ENCODE measurements around the genes MAP7D2, PHEX and SAT1.

GRCh38 chrX:18934889-18935324, 49.0 kb downstream of the PHKA2 start:
CAGE:
- cytosol, long polyA minus RNA: no peak
- cytosol, long polyA plus RNA: no peak
- long polyA plus RNA: no peak
- nucleus, long polyA minus RNA: no peak
- nucleus, long polyA plus RNA: no peak

CAGE:
- cytosol, long polyA minus RNA: no peak
- cytosol, long polyA plus RNA: no peak
- long polyA plus RNA: no peak
- nucleus, long polyA minus RNA: no peak
- nucleus, long polyA plus RNA: no peak
Observed at GRCh38 chrX:19946197-19946510, 44.7 kb downstream of the BCLAF3 start.

DNA sequence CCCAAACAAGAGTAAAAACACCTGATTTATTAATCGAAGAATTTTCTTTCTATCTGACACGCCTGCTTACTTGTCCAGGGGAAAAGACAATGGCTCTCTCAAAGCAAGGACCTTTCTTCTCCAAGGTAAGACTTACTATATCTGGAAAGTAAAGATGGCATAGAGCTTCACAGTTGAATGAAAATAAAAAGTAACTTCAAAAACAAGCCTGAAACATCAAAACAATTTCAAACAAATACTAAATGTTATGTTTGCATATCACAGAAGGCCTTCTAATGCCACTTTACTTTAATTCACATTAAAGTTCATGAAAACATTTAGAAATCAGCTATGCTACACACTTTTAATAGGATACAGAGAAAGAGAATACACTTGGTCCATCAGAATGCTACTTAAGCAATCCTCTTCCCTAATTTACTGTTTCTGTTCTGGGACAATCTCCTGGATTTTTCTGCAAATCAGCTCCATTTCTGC, 36.8 kb downstream of the BCLAF3 start:
CAGE:
- cytosol, long polyA minus RNA: no peak
- cytosol, long polyA plus RNA: no peak
- long polyA plus RNA: no peak
- nucleus, long polyA minus RNA: no peak
- nucleus, long polyA plus RNA: no peak

DNA sequence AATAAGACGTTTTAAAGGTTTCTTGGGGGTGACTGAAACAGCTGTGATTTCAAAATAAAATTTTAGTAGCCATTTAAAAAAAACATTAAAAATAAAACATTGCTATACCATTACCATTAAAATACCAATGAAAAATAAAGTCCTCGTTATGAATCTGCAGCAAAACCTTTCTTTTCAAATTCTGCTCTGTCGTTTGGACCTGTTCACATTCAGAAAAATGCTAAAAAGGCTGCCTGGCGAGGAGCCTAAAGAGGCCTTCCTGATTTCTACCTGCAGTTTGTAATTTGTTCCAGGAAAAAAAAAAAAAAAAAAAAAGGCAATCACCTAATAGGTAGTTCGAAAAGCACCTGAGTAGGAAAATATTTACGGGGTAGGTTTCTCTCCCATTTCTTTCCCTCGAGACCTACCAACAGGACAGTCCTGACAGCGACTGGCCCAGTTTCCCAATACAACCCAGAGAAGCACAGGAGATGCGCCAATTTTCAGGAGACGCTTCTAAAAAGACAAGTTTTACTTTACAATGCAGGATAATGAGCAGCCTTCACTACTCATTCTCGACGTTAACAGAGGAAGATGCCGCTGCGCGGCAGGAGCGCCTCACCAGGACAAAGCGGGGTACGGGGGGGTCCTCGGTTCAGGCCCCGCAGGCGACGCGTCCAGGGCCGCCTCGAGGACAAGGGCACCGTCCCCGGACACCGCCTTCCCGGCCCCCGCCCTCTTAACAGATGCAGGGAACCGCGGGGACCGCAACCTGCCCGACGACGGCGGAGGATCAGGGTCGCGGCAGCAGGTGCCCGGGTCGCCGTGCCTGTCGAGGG, 803 bp downstream of the BCLAF3 start:
CAGE:
- cytosol, long polyA minus RNA: no peak
- cytosol, long polyA plus RNA: no peak
- long polyA plus RNA: no peak
- nucleus, long polyA minus RNA: no peak
- nucleus, long polyA plus RNA: no peak

GRCh38 chrX:20061256-20061781, 55.4 kb downstream of the MAP7D2 start:
CAGE:
- cytosol, long polyA minus RNA: no peak
- cytosol, long polyA plus RNA: no peak
- long polyA plus RNA: no peak
- nucleus, long polyA minus RNA: no peak
- nucleus, long polyA plus RNA: no peak

CAGE:
- cytosol, long polyA minus RNA: no peak
- cytosol, long polyA plus RNA: no peak
- long polyA plus RNA: no peak
- nucleus, long polyA minus RNA: no peak
- nucleus, long polyA plus RNA: no peak
Observed at GRCh38 chrX:20116447-20117245, at the start of gene MAP7D2. Gene MAP7D2 (minus strand): TSS chrX:20116907.

DNA sequence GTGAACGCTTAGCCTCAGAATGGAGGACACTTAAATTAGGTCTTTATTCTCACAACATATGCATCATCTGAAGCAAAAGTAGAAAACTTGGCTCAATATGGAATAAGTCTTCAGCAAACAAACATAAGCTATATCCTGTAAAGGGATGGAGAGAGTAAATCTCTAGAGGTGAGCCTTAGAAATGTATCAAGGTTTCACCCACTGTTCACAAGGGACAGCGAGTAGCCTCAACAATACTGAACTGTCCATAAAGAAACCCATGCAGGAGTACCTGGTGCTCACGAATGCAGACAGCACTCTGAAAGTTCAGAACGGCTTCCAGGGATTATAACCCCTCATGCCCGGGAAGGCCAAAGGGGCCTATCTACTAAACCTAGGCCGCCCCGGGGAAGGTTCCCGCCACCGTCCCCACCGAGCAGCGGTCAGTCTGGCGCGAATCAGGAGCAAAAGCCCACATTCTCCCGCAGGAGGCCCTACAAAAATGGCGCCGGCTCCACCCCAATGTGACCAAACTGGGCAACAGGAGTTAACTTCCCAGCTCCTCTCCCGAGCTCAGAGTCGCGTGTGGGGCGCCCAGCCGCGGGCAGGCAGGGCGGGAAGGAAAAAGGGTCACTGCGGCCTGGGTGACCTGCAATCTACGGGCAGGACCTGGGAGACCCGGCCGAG, 580 bp downstream of the EIF1AX start:
CAGE:
- cytosol, long polyA minus RNA: no peak
- cytosol, long polyA plus RNA: no peak
- long polyA plus RNA: no peak
- nucleus, long polyA minus RNA: no peak
- nucleus, long polyA plus RNA: no peak

DNA sequence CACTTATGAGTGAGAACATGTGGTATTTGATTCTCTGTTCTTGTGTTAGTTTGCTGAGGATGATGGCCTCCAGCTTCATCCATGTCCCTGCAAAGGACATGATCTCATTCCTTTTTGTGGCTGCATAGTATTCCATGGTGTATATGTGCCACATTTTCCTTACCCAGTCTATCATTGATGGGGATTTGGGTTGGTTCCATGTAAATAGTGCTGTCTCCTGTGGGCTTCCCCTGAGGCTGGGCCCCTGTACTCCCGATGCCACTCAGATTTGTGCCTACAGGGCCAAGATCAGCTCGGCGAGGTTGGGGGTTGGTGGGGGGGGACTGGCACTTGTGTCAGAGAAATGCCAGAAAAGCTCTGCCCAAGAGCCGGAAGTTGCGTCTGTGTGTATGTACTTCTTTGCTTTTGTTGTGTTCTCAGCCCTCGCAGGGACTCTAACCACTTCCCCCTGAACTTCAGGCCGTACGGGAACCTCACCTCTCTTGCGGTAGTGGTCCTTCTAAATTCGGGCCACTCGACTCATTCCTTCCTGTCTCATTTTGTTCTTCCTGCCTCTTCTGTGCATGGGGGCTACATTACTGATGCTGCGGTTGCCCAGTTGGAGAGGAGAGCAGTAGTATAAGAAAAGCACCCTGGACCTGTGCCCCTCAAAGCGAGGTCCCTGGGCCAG, 146.1 kb upstream of the RPS6KA3 start:
CAGE:
- cytosol, long polyA minus RNA: no peak
- cytosol, long polyA plus RNA: no peak
- long polyA plus RNA: no peak
- nucleus, long polyA minus RNA: no peak
- nucleus, long polyA plus RNA: no peak

DNA sequence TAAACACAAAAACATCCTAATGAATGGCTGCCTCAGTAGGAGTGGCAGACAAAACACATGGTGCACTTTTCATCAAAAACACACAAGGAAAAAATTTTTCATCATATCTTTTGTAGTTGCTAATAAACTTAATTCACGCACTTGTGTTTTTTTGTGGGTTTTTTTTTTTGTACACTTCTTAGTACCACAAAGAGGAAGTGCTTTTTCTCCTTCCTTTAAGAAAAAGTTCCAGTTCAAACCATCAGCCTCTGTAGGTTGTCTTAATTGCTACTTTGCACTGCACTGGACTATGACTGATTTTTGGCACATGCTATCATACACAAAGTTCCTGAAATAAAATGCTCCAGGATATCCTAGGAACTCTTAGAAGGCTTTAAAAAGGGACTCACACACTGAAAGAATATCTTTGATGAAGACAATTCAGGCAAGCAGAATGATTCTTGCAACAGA, at the start of gene PHEX:
Gene PHEX (plus strand): TSS at position 263 of the 450 bp plus-strand sequence.
CAGE:
- cytosol, long polyA minus RNA: no peak
- cytosol, long polyA plus RNA: no peak
- long polyA plus RNA: no peak
- nucleus, long polyA minus RNA: no peak
- nucleus, long polyA plus RNA: no peak

DNA sequence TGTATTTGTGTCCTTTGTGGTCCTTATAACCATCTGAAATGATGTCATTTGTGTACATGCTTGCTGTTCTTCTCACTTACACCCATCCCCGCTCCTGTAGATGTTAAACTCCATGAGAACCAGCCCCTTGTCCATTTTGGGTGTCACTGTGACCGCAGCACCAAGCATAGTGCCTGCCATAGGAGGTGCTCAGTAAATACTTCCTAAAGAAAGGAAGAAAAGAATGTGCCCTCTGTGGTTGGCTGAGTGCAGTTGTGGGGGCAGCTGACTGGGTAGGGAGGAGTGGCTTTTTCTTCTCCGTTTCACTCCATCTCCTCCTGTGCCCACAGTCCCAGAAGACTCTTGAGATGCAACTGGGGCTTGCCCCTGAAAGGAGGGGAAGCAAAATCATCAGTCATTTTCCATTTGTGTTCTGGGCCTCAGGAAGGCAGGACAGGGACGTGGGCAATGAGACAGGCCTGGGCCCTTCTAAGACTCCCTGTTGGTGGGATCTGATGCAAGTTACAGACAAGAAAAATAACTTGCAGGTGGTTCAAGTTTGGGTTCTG, 25.6 kb downstream of the PHEX start:
CAGE:
- cytosol, long polyA minus RNA: no peak
- cytosol, long polyA plus RNA: no peak
- long polyA plus RNA: no peak
- nucleus, long polyA minus RNA: no peak
- nucleus, long polyA plus RNA: no peak

DNA sequence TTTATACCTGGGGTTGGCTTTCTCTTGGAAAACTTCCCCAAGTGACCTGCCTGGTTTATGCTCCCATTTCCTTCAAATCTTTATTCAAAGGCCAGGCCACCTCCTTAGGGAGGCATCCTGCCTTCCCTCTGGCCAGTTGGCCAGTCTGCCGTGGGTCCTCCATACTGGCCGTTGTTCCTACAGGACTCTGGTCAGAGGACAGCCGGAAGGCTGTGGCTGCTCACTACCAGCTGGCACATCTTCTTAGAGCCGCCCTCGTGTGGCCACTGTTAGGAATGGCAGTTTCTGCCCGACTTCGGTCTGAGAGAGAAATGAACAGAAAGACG, 80.1 kb upstream of the CBLL2 start:
CAGE:
- cytosol, long polyA minus RNA: no peak
- cytosol, long polyA plus RNA: no peak
- long polyA plus RNA: no peak
- nucleus, long polyA minus RNA: no peak
- nucleus, long polyA plus RNA: no peak

GRCh38 chrX:23782377-23783647, at the start of gene SAT1:
Gene SAT1 (plus strand): TSS chrX:23783173.
CAGE:
- cytosol, long polyA minus RNA: start-site peak on the plus strand at chrX:23783168-23783173, 249 reads
- cytosol, long polyA plus RNA: start-site peak on the plus strand at chrX:23783170-23783314, 17,410 and 522 reads in 2 replicates
- long polyA plus RNA: no peak
- nucleus, long polyA minus RNA: start-site peak on the minus strand at chrX:23782909-23783057, 31 reads; start-site peak on the plus strand at chrX:23783174-23783181, 70 reads
- nucleus, long polyA plus RNA: start-site peak on the plus strand at chrX:23783174-23783179, 295 and 717 reads in 2 replicates

CAGE:
- cytosol, long polyA minus RNA: no peak
- cytosol, long polyA plus RNA: no peak
- long polyA plus RNA: no peak
- nucleus, long polyA minus RNA: no peak
- nucleus, long polyA plus RNA: no peak
Observed at GRCh38 chrX:23805225-23805788, 22.3 kb downstream of the SAT1 start.

DNA sequence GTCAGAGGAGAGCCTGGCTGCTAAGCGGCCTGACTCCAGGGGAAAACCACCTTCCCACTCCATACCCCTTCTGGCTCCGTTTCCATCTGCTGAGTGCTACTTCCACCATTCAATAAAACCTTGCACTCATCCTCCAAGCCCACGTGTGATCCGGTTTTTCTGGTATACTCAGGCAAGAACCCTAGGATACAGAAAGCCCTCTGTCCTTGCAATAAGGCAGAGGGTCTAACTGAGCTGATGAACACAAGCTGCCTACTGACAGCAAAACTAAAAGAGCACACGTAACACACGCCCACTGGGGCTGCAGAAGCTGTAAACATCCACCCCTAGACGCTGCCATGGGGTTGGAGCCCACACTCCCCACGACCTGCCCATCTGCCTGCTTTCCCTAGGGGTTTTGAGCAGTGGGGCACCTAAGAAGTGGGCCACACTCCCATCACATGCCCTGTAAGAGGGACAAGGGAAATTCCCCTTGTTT, 24.3 kb downstream of the APOO start:
CAGE:
- cytosol, long polyA minus RNA: no peak
- cytosol, long polyA plus RNA: no peak
- long polyA plus RNA: no peak
- nucleus, long polyA minus RNA: no peak
- nucleus, long polyA plus RNA: no peak

CAGE:
- cytosol, long polyA minus RNA: no peak
- cytosol, long polyA plus RNA: no peak
- long polyA plus RNA: no peak
- nucleus, long polyA minus RNA: no peak
- nucleus, long polyA plus RNA: no peak
Observed at GRCh38 chrX:23903942-23904663, 3.6 kb downstream of the APOO start.

DNA sequence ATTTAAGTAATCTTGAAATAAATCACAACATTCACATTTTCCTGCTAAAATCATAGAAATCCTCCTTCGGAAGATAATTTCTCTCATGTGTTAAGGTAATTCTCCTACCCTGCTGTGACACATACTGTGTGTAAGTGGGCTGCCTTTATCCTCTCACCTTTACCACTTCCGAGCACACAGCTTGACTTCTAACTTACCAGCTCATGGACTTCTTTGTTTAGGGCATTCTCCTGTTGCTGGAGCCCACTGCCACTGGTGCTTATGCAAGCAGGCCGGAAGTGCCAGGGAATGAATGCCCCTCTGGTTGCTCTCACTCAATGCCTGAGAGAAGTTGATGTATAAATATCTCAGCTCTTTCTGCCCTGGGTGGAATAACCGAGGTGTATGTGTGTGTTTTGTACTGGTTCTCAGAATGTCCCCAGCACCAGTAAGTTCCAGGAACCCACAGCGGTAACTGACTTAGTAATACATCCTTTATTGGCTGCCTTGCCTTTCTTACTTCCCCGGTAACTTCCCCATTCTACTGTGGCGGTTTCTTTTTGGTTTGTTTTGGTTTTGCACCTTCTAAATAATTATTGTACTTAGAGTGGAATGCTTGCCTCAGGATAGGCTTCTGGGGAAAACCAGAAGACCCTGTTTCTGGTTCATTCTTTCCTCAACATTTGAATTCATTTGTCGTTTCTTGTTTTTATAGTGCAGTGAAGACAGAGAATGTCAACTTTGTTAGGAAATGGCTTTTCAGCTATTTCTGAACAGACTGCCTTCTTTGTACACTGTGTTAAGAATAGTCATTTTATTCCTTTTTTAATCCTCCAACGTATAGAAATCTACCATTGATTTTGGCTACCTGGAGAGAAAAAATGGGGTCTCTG, 45.3 kb downstream of the CXorf58 start:
CAGE:
- cytosol, long polyA minus RNA: no peak
- cytosol, long polyA plus RNA: no peak
- long polyA plus RNA: no peak
- nucleus, long polyA minus RNA: no peak
- nucleus, long polyA plus RNA: no peak

DNA sequence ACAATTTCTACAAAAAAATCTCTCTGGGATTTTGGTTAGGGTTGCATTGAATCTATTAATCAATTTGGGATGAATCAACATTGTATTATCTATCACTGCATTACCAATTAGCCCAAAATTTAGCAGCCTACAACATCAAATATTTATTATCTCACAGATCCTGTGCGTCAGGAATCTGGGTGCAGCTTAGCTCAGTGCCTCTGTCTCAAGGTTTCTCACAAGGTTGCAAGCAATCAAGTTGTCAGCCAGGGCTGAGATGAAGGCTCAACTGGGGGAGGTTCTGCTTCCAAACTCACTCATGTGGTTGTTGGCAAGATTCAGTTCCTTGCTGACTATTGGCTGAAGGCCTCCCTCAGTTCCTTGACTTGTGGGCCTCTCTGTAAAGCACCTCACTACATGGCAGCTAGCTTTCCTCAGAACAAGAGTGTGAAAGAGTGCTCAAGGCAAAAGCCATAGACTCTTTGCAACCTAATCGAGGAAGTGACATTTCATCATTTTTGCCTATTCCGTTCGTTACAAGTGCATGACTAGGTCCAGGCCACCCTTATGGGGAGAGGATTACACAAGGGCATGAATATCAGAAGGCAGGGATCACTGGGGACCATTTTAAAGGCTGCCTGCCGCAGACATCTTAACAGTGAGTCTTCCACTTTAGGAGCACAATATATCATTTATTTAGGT, 51.9 kb downstream of the CXorf58 start:
CAGE:
- cytosol, long polyA minus RNA: no peak
- cytosol, long polyA plus RNA: no peak
- long polyA plus RNA: no peak
- nucleus, long polyA minus RNA: no peak
- nucleus, long polyA plus RNA: no peak

DNA sequence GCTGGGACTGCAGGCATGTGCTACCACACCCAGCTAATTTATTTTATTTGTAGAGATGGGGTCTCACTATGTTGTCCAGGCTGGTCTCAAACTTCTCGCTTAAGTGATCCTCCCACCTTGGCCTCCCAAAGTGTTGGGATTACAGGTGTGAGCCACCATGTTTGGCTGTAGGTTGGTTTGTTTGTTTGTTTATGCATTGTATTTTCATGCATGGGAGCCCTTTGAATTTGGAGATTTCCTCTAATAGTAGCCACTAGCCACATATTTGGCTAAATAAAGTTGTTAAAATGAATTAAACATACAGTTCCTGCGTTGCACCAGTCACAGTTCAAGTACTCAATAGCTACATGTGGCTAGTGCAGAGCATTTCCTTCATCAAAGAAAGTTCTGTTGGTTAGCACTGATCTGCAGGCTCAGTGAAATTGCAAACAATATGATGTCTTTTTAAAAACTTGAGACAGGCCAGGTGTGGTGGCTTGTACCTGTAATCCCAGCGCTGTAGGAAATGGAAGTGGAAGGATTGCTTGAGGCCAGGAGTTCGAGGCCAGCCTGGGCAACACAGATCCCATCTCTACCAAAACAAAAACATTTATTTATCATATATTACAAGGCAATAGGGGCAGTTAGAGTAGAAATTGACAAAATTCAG, 47.3 kb downstream of the ZFX start:
CAGE:
- cytosol, long polyA minus RNA: no peak
- cytosol, long polyA plus RNA: no peak
- long polyA plus RNA: no peak
- nucleus, long polyA minus RNA: no peak
- nucleus, long polyA plus RNA: no peak

DNA sequence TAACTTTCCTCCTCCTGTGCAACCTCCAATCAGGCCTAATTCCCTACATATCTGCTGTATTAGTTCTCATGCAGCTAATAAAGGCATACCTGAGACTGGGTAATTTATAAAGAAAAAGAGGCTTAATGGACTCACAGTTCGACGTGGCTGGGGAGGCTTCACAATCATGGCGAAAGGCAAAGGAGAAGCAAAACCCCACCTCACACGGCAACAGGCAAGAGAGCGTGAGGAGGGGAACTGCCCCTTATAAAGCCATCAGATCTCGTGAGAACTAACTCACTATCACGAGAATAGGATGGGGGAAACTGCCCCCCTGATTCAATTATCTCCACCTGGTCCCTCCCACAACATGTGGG, 16.7 kb downstream of the SUPT20HL2 start:
CAGE:
- cytosol, long polyA minus RNA: no peak
- cytosol, long polyA plus RNA: no peak
- long polyA plus RNA: no peak
- nucleus, long polyA minus RNA: no peak
- nucleus, long polyA plus RNA: no peak

DNA sequence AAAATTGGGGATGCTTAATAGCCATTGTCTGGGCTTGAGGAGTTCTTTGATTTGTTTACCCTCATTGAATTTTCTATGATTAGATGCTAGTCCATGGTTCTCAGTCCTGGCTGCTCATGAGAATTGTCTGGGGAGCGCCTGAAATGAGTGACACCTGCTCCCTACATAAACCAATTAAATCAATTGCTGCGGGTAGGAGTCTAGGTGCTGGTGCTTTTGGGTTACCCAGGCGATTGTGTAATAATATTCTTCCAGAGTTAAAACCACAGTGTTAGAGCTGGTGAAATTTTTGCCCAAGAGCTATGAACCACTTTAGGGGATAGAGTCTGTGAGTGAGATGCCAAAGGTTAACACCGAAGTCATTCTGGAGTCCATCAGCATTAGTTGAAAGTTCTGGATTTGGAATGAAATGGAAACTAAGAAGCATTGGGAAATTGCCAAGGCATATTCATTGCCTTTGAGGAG, 15.3 kb downstream of the PDK3 start:
CAGE:
- cytosol, long polyA minus RNA: no peak
- cytosol, long polyA plus RNA: no peak
- long polyA plus RNA: no peak
- nucleus, long polyA minus RNA: no peak
- nucleus, long polyA plus RNA: no peak